Placental pericyte (primary cell): ENCODE results near the gene LPCAT1.

DNA sequence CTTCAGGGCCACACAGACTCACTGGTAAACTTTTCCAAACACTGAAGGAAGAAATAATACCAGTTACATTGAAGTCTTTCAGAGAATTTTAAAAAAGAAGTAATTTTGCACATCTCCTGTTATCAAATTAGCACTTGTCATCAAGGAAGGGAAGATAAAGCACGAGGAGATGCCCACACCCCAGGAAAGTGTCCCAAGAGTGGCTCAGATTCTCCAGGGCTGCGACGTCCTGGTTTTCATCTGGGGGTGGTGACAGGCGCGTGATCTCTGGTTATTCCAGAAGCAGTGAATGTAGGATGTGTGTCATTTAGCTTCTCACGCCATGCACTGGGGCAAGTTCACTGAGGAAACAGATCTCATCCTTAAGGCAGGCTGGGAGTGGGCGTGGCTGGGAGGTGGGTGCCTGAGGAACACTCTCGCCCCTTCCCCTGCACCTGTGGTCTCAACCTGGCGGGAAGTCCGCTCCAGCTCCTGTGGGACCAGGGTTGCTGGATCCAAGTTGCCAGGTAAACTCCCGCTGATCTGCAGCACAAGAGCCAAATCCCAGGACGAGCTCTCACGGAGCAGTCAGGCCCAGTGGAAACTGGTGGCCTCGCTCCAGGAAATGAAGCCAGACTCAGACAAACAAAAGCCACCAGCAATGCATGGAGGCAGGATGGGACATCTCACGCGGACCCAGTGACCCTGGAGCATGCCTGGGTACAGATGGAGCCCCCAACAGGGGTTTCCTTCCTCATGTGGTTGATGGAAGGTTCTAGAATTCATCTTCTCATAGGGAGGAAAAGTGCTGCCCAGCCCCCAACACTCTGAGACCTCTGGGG is 16.1 kb upstream of the SLC12A7 start:
- CAGE, long polyA plus RNA, result no peak

DNA sequence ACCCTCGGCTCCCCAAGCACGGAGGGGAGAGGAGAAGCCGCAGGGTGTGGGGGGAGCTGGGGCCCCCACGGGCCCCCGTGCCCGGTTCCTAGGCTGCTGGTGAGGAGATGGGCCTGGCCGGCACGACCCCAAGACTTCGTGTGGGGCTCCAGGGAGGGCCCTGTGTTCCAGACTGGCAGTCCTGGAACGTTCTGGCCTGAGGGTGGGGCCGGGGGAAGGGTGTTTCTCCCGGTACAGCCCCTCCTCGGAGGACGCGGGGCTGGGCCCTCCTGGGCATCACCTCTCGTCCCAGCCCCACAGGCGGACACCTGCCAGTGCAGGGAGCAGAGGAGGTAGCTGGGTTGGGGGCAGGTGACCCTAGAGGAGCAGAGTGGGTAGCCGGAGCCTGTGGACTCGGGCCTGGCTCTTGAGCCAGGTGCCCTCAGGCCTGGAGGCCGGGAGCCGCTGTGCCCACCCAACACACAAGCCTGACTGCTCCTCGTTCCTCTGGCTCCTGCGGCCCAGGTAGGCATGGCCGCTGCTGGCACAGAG is 610 bp downstream of the SLC6A19 start:
- CAGE, long polyA plus RNA, result no peak

DNA sequence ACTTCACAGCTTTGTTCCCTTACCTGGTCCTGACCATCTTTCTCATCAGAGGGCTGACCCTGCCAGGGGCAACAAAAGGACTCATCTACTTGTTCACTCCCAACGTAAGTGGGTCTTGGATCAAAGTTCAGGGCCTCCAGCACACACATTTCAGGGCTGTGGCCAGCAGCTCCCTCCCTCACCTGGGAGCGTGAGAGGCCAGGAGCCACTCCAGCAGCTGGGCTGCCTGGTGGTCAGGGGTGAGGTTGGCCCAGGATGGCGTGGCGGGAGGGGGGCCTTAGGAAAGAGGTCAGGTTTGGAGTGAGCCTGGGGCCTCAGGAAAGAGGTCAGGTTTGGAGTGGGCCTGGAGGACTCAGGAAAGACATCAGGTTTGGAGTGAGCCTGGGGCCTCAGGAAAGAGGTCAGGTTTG is 12.8 kb downstream of the SLC6A18 start:
- CAGE, long polyA plus RNA, result no peak

DNA sequence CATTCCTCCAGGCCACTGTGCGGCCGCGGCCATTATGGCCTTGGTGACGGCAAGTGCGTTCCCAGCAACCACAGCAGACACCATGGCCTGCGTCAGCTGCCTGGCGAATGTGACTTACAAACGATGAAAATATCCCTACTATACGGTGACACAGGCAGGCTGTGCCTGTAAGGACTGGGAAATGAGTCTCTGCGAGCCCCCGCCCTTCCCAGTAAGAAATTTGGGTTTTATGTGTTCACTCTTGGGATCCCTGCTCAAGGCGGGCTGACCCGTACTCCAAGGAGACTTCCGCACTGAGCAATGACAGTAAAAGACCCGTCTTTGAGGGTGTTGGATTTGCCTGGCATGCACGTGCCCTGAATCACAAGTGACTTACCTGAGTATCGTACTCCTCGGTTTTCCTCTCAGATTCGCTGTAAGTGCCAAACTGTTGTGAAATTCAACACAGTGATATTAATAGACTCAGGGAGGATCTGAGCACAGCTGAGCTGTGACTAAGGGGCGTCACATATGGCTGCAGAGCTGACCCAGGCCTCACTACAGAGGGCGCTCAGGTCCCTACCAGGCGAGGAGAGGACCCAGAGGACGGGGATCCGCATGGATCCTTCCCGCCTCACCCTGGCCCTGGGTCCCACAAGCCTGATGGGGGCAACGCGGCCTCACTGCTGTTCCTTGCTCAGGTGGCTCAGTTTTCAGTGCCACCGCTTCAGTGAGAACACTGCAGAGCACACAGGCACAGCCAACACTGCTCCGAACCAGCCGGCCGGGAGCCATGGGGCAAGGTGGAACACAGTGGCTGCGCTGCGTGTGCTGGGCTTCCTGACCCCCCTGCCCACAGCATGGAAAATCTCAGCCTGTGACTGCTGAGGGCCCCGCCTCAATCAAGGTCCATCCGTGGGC is 20.3 kb downstream of the CLPTM1L start:
- CAGE, long polyA plus RNA, result no peak

GRCh38 chr5:1338796-1339330 is 6.0 kb downstream of the CLPTM1L start:
- CAGE, long polyA plus RNA, result no peak

DNA sequence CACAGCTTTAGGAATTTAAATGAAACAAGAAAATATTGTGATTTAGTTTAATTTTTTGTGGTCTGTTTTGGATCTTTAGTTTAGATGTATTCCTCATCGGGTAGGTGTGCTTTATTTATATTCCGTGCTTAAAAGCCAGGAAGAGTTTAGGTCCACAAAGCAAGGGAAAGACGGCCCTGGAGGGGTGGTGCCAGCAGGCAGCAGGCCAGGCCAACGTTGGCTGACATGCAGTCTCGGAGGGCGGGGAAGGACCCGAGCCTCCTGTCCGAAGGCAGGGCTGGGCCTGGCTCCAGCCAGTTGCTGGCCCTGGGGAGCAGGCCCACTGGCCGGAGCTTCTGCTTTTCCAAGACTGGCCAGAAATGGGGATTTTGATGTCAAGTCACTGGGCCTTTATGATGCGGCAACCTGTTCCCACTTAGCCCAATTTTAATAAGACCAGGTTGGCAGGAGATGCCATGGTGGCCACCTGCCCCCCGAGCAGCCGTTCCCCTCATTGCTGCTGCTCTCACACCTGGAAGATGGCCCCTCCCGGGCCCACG is 23.3 kb downstream of the LPCAT1 start:
- CAGE, long polyA plus RNA, result no peak

DNA sequence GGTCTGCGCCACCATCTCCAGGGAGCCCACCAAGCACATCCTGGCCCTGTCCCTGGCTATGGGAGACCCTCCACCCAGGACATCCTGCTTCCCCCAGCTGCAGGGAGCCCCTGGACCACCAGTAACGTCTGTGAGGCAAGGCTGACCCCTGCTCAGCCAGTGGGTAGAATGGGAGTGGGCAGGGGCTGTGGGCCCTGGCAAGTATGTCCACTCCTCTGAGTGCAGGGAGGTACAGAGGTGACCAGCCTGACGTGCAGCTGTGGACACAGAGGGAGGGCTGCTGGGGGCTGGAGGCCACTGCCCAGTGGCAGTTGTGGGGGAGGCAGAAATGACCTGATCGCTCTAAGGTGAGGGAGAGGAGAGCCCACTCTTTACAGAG is 8.0 kb downstream of the LPCAT1 start:
- CAGE, long polyA plus RNA, result no peak

- CAGE, long polyA plus RNA, result no peak
Measured at GRCh38 chr5:1523433-1524510, at the start of gene LPCAT1. Gene LPCAT1, minus strand, starts transcription at chr5:1523960.

- CAGE, long polyA plus RNA, result no peak
Measured at GRCh38 chr5:1555068-1556021, 31.6 kb upstream of the LPCAT1 start.

GRCh38 chr5:1794355-1794823 is 5.2 kb downstream of the MRPL36 start:
- CAGE, long polyA plus RNA, result no peak

- CAGE, long polyA plus RNA, result no peak
Measured at GRCh38 chr5:1841032-1841761, 40.0 kb downstream of the NDUFS6 start.

GRCh38 chr5:1952181-1953061 is 69.7 kb upstream of the IRX4 start:
- CAGE, long polyA plus RNA, result no peak

DNA sequence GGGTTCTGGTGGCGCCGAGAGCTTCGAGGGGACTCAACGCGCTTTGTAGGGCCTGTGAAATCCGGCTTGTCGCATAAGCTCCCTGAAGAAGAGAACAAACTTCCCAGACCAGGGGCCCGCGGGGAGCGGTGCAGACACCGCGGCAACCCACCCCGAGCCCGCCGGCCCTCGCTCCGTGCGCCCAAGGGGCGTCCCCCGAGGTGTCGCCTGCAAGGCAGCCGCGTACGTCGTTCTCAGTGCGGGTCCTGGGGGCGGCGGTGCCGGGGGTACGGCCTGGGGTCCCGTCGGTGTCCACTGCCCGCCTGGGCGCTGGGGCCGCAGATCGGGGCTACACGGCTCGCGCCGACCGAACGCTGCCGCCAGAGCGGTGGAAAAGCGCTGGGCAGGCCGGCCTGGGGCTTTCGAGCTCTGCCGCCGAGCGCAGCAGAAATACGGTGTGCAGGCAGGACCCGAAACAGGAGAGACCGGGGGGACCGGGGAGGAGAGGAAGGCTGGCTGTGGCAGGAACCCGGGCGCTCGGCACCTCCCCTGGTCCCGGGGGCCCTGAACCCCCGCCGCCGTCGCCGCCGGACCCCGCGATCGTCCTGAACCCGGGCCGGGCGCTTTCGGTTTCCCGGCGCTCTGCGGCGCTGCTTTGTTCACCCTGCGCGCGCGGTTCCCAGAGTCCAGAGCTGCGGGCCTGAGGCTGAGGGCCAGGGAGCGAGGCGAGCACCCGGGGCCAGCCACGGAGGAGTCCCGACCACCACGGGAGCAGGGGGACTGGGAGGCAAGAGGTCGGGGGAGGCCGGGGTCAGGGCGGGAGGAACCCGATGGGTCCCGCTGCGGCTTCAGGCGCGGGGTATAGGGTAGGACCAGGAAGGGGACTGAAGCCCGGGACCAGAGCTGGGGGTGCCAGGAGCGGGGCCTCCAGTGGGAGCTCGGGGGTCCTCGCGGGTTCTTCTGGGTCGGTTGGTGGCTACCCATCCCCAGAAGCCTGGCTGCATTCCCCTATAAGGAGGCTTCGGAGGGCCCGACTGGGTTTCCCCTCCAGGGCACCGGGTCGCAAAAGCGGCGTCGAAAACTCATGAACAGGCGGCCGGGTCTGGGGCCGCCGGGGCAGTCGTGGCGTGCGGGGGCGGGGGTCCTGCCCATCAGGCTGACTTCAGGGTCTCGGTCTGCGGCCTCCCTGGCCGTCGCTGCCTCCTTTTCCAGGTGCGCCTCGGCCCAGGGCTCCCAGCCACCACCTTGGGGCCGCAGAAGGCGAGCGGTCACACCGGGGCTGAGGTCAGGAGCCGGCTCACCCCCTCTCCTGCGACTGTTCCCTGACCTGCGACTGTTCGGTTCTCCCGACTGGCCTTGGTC is 11.9 kb downstream of the IRX2 start:
- CAGE, long polyA plus RNA, result no peak

- CAGE, long polyA plus RNA, result no peak
Measured at GRCh38 chr5:2742996-2743727, 8.3 kb downstream of the IRX2 start.

DNA sequence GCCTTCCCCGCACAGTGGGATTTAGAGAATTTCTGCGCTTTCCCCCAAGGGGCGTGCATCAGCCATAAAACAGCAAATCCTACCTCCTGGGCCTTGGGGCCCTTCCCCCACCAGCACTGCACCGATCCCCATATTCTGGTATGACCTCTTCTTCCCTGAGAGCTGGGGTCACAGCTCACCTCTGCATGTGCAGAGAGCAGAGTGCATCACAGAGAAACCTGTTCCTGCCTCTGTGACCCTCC is 308.3 kb upstream of the IRX1 start:
- CAGE, long polyA plus RNA, result no peak

- CAGE, long polyA plus RNA, result no peak
Measured at GRCh38 chr5:3591153-3591595, 4.5 kb upstream of the IRX1 start.

GRCh38 chr5:4231309-4231640 is 635.6 kb downstream of the IRX1 start:
- CAGE, long polyA plus RNA, result no peak

- CAGE, long polyA plus RNA, result no peak
Measured at GRCh38 chr5:4765759-4766122, 374.4 kb upstream of the ADAMTS16 start.

DNA sequence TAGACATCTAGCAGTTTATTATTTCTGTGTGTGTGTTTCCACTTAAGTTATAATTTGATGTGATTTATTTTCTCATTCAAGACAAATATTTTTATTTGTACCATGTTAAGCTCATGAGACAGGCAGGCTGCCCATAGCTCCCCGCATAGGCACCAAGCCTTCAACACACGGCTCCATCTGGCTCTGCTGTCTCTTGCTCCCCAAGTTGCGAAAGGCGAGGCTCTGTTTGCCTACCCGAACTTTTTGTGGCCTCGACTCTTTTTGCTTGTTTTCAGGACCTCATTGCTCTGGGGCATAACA is 239.0 kb upstream of the ADAMTS16 start:
- CAGE, long polyA plus RNA, result no peak

DNA sequence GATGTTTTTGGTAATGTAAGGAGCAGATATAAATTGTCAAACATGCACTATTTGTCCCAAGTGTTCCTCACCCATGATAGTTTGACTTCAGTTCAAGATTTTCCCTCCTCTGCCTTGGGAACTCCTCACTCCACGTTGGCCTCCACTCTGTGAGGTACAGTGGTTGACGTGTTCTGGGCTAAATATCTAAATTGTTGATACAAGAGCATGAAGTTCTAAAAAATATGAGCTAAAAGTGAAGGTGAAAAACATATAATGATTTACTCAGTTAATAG is 15.7 kb upstream of the ADAMTS16 start:
- CAGE, long polyA plus RNA, result no peak